ENCODE data around the genes C4orf3, PRDM5, SMIM43 and BLTP1.

- PRO-cap = no peak
- RAMPAGE, long total RNA, 5 experiments = no peak in any of the 5 experiments
- RRBS = no CpG with 5 or more reads among the region's 7 CpGs
These were observed 53.0 kb downstream of the SYNPO2 start for GRCh38 chr4:118941484-118942170.

DNA sequence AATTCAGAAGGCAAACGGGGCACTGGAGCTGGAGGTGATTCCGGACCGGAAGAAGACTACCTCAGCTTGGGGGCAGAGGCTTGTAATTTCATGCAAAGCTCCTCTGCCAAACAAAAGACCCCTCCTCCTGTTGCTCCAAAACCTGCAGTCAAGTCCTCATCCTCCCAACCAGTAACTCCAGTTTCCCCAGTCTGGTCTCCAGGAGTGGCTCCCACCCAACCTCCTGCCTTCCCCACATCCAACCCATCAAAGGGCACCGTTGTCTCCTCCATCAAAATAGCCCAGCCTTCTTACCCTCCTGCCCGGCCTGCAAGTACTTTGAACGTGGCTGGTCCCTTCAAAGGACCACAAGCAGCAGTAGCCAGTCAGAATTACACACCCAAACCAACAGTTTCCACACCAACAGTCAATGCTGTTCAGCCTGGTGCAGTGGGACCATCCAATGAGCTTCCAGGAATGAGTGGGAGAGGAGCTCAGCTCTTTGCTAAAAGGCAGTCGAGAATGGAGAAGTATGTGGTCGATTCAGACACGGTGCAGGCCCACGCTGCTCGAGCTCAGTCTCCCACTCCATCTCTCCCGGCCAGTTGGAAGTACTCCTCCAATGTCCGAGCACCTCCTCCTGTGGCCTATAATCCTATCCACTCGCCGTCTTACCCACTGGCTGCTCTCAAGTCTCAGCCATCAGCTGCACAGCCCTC, 104.6 kb upstream of the MYOZ2 start:
- PRO-cap = no peak
- RAMPAGE, long total RNA, 5 experiments = no peak in any of the 5 experiments
- RRBS = no CpG with 5 or more reads among the region's 15 CpGs

DNA sequence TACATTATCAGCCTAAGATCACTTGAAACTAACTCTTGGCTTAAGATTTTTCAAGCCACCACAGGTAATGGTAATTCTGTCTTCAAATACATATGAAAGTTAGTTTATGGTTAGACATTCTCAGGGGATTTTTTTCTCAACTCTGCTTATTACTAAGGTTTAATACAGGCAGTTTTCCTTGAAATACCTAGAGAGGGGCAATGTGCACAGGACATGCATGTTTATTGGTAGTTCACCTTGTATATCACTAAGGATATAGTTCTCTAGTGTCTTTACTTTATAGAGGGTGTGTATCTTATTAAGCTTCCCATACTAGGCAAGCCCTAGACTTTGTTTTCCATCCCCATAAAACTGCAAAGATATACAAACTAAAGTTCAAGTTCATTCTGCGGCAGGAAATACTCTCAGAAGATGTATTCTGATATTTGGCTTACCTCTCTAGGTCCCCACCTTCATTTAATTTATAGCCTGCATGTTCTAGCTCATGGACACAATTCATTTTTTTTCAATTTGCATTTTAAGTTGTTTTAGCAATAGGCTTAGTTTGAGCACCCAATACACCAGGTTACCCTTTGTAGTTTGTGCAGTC, 38.2 kb upstream of the MYOZ2 start:
- PRO-cap = no peak
- RAMPAGE, long total RNA, 5 experiments = no peak in any of the 5 experiments
- RRBS = no CpG with 5 or more reads among the region's 1 CpG

- PRO-cap = no peak
- RAMPAGE, long total RNA, 5 experiments = no peak in any of the 5 experiments
- RRBS = no CpG with 5 or more reads among the region's 5 CpGs
These were observed 7.5 kb upstream of the MYOZ2 start for GRCh38 chr4:119128035-119128534.

DNA sequence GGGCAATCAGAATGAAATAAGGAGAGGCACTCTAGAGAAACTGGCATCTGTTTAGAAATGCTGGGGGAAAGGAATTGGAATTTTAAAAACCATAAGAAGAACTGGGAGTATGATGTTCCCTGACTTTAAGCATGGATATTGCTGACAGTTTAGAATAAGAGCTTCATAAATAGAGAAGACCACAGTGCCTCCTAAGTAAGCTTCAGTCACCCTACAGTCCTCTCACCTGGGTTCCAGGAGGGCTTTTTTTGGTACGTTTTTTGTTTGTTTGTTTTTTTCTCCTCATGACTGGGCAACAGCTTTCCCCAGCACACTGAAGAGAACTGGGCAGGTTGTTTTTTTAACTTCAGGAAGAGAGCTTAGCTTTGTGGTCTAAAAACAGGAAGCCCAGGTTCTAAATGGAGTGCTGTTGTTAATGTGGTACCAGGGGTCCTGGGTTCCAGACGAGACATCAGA, 4.0 kb downstream of the MYOZ2 start:
- PRO-cap = no peak
- RAMPAGE, long total RNA, 5 experiments = no peak in any of the 5 experiments
- RRBS = no CpG with 5 or more reads among the region's 2 CpGs

- PRO-cap = no peak
- RAMPAGE, long total RNA, 5 experiments = no peak in any of the 5 experiments
These were observed 31.1 kb downstream of the MYOZ2 start for GRCh38 chr4:119166728-119167081.

- PRO-cap = no peak
- RAMPAGE, long total RNA, 5 experiments = start-site peak on the minus strand in 1 of 5 experiments, at chr4:119298360-119298518 at its widest, 23 reads per replicate
- RRBS = no CpG with 5 or more reads among the region's 5 CpGs
These were observed 2.2 kb downstream of the C4orf3 start for GRCh38 chr4:119298087-119298797.

- PRO-cap = bidirectional peak, plus-strand start at chr4:119300170, minus-strand start at chr4:119300215; bidirectional peak, plus-strand start at chr4:119300713, minus-strand start at chr4:119300617; bidirectional peak, plus-strand start at chr4:119300760, minus-strand start at chr4:119300765
- RAMPAGE, long total RNA, 5 experiments = start-site peak on the minus strand in 5 of 5 experiments, at chr4:119300365-119300704 at its widest, 218 to 2,625 reads per replicate
- RRBS = 2% methylated on average over 6 of the region's 57 CpGs
These were observed at the start of gene C4orf3 for GRCh38 chr4:119300012-119301005. C4orf3 (minus strand) TSS chr4:119300645.

DNA sequence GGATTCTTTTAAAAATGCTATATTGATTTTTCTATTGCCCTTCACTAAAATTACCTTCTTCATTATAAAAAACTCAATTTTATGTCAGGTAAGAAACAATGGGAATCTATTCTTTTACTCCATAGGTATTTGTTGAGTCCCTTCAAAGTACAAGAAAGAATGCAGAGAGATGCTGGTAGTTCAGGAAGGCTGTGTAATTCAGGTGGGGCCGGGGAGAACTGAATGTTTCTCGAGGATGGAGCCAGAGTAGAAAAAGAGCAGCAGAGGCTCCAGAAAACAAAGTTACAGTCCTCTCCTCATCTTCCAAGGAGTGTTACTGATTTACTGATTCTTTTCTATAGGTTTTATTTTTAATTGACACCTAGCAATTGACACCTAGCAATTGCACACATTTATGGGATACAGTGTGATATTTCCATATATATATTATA, 137.7 kb downstream of the PDE5A start:
- PRO-cap = no peak
- RAMPAGE, long total RNA, 5 experiments = no peak in any of the 5 experiments
- RRBS = no CpG with 5 or more reads among the region's 2 CpGs

DNA sequence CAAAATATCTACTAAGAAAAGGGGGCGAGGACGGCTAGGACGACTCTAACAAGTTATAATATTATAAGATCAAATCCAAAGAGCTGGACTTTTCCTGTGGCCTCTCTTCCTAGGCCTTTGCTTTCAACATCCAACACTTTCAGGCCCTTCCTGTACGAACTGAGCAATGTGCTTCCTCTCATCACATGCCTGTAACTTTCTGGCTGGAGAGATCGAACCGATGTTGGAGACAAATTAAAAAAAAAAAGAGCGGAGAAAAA, 966 bp downstream of the PRDM5 start:
- PRO-cap = no peak
- RAMPAGE, long total RNA, 5 experiments = no peak in any of the 5 experiments
- RRBS = no CpG with 5 or more reads among the region's 7 CpGs

GRCh38 chr4:120922498-120923460, at the start of gene PRDM5:
PRDM5 (minus strand) TSS chr4:120922726.
- PRO-cap = bidirectional peak, plus-strand start at chr4:120922969, minus-strand start at chr4:120922836; bidirectional peak, plus-strand start at chr4:120923203, minus-strand start at chr4:120923053
- RAMPAGE, long total RNA, 5 experiments = start-site peak on the minus strand in 5 of 5 experiments, at chr4:120922583-120922873 at its widest, 6 to 212 reads per replicate
- RRBS = 14% methylated on average over 42 of the region's 77 CpGs

GRCh38 chr4:121181880-121182253, 17.7 kb upstream of the TNIP3 start:
- PRO-cap = no peak
- RAMPAGE, long total RNA, 5 experiments = no peak in any of the 5 experiments
- RRBS = no CpG with 5 or more reads among the region's 1 CpG

DNA sequence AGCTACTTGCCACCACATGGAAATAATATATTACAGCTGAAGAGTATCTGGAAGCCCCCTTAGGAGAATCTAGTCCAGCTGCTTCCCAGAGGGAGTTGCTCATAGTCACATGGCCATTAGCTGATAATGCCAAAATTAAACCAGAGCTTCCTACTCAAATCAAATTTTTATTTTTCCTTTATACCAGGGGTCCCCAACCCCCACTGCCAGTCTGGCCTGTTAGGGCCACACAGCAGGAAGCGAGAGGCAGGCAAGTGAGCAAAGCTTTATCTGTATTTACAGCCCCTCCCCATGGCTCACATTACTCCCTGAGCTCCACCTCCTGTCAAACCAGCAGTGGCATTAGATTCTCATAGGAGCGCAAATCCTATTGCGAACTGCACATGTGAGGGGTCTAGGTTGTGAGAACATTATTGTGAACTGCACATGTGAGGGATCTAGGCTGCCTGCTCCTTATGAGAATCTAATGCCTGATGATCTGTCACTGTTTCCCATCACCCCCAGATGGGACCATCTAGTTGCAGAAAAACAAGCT, 19.3 kb upstream of the TNIP3 start:
- PRO-cap = no peak
- RAMPAGE, long total RNA, 5 experiments = no peak in any of the 5 experiments
- RRBS = no CpG with 5 or more reads among the region's 3 CpGs

- PRO-cap = no peak
- RAMPAGE, long total RNA, 5 experiments = no peak in any of the 5 experiments
- RRBS = no CpG with 5 or more reads among the region's 3 CpGs
These were observed 11.6 kb upstream of the QRFPR start for GRCh38 chr4:121392433-121392822.

DNA sequence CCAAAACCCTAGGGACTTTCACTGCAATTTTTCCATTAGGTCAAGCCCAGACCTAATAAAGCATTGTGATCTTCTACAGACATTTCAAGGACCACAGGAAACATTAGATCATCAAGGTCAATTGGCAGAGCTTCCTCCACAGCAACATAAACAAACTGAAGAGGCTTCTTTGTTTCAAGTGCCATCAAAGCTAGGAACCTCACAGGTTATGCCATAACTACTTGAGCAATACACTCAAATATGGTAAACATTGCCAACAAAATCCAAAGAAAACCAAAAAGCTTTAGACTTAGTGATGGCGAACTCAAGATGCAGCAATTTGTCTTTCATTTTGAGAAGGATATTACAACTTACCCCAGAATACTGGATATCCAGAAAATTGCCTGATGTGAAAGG, 144.8 kb downstream of the ANXA5 start:
- PRO-cap = no peak
- RAMPAGE, long total RNA, 5 experiments = no peak in any of the 5 experiments
- RRBS = no CpG with 5 or more reads among the region's 1 CpG

- PRO-cap = no peak
- RAMPAGE, long total RNA, 5 experiments = no peak in any of the 5 experiments
- RRBS = 83% methylated on average over 2 of the region's 11 CpGs
These were observed 853 bp upstream of the ANXA5 start for GRCh38 chr4:121697568-121698097.

GRCh38 chr4:121764191-121765486, at the start of gene SMIM43:
SMIM43 (minus strand) TSS chr4:121765164.
- PRO-cap = no peak
- RAMPAGE, long total RNA, 5 experiments = no peak in any of the 5 experiments
- RRBS = 10% methylated on average over 31 of the region's 104 CpGs

DNA sequence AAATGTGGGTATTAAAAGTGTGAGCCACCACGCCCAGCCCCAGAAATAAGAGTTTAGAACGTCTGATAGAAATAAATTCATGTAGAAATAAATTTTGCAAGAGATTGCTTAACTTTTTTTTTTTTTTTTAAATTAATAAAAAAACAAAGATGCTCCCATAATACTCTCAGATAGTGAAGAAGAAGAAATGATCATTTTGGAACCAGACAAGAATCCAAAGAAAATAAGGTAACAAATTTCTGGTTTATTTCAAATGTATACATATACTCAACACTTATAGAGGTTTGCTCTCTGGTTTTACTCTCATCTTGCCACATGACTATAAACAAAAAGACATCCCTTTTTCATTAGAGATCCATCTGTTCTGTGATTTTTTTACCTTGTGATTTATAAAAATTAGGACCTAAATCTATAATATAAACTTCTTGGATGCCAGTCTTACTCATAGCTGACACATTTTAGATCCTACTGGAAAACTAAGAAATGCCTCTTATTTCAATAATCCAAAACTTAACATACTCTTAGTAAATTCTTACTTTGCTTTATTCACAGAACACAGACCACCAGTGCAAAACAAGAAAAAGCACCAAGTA, 7.4 kb downstream of the CCNA2 start:
- PRO-cap = no peak
- RAMPAGE, long total RNA, 5 experiments = no peak in any of the 5 experiments
- RRBS = no CpG with 5 or more reads among the region's 2 CpGs

- PRO-cap = bidirectional peak, plus-strand start at chr4:122152371, minus-strand start at chr4:122152270
- RAMPAGE, long total RNA, 5 experiments = start-site peak on the plus strand in 4 of 5 experiments, at chr4:122152353-122152499 at its widest, 85 to 372 reads per replicate
- RRBS = 2% methylated on average over 28 of the region's 62 CpGs
These were observed at the start of gene BLTP1 for GRCh38 chr4:122152149-122153165. BLTP1 (plus strand) TSS chr4:122152331.

DNA sequence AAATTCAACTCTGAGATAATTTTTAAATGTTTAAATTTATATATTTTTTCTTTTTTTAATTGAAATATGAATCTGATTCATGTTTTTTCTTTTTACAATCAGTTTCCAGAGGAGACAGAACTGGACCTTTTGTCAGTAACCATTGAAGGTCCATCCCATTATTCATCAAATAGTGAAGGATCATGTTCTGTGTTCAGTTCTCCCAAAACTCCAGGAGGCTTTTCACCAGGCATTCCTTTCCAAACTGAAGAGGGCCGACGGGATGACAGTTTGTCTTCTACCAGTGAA, 50.9 kb upstream of the ADAD1 start:
- PRO-cap = no peak
- RAMPAGE, long total RNA, 5 experiments = start-site peak on the plus strand in 3 of 5 experiments, centred at positions 161 to 183 of the sequence, 14 to 31 reads per replicate
- RRBS = no CpG with 5 or more reads among the region's 2 CpGs

Measured in stomach (tissue), 7 donors.